Metastatic Lung Carcinoma in the Adrenal Gland (tissue), 1 donor: ENCODE measurements around a stretch of chr4.

- PRO-cap, result no peak
Observed at GRCh38 chr4:88655098-88655688, 42.4 kb downstream of the NAP1L5 start.

DNA sequence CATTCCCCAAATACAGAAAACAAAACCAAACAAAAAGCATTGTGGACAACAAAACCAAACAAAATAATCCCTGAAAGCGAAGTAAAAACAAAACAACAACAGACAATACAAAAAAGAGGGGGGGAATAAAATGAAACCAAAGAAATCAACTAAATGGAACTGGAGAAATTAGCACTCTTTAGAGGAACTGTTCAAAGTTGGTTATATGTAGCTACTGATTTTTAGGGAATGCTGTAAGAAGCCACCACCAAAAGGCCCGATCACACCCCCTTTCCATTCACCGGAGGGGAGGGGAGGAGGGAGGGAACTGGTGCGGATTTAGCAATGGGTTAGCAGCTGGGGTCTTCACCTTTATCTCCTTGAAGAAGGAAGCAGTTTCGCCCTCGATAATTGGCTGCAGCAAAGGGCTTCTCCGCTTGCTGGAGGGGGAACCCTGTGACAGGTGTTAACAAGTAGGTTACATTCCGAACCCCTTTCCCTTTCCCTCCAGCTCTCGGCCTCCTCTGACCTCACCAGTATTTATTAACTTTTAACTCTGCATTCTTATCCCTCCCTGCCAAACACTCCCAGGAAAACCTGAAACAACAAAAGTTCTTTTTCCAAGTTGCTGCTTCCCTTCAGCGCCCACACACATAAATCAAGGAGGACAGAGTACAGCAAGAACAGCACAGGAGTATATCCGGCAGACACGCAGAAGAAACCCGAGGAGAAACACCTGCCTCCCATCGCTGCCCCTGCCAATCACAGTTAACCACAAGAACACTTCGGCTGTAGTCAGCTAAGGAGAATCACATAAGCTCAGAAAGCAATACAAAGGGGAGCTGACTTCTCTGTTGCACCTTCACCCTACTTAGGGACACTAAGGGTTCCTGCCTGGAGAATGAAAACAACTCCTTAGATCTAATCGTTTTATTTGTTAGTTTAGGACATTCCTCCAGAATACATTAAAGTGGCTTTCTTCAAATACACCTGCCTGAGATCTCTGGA is 39.8 kb upstream of the NAP1L5 start:
- PRO-cap, result no peak

DNA sequence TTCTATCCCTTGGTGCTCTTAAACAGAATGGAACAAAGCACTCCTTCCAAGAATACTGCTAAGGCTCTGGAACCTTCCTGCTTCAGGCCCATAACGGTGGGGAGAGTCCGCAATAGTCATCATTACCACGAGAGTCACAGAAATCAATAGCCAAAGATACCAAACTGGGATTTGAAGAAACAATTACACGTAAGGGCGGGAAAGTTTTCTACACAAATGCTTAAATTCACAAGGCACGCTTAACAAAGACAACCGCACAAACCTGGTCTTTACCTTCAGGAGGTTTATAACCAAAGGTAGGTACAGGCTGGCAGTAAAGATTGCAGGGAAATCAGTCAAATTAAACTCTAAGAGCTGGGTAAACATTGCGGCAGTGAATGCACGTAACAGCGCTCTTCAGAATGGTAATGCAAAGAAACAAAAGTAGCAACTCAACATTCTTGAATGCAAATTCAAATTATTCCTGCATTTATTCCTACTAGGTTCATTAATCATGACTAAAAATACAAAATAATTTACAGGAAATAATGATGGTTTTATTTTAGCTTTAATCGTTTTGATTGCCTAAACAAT is 123.4 kb upstream of the NAP1L5 start:
- PRO-cap, result no peak

- PRO-cap, result bidirectional peak, plus-strand start at chr4:88823341, minus-strand start at chr4:88823201; bidirectional peak, plus-strand start at chr4:88823857, minus-strand start at chr4:88823655
Observed at GRCh38 chr4:88822983-88824056, 125.7 kb upstream of the NAP1L5 start.

DNA sequence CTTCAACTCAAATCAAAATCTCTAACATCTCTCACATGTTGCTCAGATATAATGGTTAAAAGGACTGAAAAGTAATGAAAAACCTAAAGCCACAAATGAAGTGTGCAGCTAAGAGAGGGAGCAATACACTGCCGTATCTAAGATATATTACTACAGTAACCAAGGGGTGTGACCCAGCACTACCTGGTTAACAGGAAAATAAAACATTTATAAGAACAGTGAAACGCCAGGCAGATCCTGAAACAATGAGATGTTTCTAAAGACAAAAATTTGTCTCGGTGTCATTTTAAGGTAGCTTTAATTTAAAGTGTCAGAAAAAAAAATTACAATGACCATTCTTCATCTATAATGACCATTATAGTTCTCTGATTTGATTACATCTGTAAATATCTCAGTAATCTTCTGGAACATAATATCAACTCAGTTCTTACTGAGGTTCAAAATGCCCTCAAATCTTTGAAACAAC is 27.2 kb downstream of the FAM13A start:
- PRO-cap, result no peak

GRCh38 chr4:89161067-89161392 is 49.7 kb downstream of the TIGD2 start:
- PRO-cap, result no peak

DNA sequence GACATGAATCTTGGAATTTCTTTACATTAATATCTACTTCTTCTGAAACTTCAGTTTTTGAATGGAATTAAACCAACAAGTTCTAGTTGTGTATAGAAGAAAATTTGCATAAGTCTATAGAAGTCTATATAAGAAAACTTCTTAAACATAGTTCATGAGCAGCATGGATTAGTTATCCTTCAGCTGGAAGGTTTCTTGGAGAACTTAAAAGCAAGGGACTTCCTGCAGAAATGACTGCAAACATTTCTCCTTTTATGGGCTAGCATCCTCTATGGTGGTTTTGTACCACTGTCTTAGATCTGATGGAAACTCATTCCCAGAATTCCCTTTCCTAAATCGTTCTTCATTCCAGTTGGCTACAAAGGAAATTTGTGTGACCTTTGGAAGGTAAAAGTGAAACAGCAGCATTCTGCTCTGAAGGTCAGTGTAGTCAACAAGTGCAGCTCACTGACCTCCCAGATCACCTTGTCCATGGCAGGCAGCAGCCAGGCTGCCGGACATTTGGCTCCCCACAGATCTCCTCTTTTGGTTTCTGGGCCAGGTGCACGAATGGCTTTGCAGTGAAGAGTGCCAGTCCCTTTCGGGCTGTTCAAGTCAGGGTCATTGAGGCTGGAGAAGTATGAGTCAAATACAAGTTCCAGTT is 14.5 kb downstream of the GPRIN3 start:
- PRO-cap, result no peak

DNA sequence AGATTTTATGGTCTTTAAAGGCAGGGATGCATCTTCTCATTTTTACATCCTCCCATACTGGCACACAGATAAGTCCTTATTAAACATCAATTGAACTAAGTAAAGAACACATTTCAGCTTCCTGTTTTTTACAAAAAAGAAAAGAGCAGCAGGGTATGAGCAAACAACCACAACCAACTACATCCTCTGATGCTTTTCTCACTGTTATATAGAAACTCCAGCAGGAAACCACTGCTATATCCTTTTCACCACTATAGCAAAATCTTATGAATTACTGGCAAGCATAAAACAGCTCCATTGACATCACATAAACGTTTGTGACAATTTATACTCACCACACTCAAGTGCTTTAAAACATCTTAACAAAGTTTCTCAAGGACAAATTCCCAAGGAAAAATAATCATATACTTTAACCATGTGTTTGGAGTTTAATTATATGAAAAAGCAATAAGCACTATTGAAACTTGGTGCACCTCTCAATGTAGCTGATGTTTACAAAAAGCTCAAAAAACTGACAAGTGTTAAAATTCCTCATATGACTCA is 13.0 kb downstream of the GPRIN3 start:
- PRO-cap, result no peak

GRCh38 chr4:89438143-89438532 is 130.5 kb upstream of the GPRIN3 start:
- PRO-cap, result no peak

- PRO-cap, result no peak
Observed at GRCh38 chr4:89742872-89743695, 93.9 kb downstream of the SNCA start.

DNA sequence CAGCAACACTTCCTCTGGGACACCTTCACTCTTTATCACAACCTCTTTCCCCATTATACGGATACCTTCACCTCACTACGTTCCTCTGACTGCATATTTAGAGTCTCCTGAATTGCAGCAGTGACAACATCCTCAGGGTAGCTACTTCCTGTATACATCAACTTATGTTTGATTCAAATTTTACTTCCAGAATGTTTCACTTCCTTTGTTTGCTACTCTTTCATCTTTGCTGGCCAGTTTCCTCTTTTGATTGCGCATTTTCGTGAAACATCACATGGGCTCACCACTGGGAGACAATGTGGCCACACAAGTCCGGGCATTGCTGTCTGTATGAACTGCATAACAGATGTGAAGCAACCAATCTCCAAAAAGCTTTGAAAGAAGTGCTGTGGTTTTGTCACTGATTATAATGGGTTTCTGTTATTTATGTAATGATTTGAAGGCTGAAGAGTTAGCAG is 7.5 kb downstream of the SNCA start:
- PRO-cap, result no peak

- PRO-cap, result no peak
Observed at GRCh38 chr4:89838051-89838607, 1.2 kb upstream of the SNCA start.

GRCh38 chr4:90212624-90213352 is 85.6 kb downstream of the CCSER1 start:
- PRO-cap, result no peak

DNA sequence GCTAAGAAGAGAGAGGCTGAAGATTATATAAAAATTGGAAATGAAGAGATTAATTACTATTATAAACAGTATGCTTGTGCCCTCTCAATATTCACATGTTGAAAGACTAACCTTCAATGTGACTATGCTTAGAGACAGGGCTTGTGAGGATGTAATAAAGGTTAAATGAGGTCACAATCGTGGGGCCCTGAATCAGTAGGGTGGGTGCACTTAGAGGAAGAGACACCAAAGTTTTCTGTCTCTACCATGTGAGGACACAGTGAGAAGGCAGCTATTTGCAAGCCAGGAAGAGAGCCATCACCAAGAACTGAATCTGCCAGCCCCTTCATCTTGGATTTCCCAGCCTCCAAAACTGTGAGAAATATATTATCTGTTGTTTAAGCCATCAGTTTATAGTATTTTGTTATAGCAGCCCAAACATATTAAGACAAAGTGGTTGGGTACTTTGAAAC is 522.1 kb downstream of the CCSER1 start:
- PRO-cap, result no peak

- PRO-cap, result no peak
Observed at GRCh38 chr4:90932621-90932934, 805.4 kb downstream of the CCSER1 start.

DNA sequence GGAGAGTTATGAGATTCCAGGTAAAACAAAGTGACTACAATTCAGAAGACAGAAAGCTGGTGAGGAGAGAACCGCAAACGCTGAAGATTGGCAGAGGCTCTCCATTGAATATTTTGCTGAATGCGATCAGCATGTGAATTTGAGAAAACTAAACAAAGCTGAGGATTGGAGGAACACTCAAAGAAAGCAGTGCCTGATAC is 407.3 kb upstream of the GRID2 start:
- PRO-cap, result no peak

DNA sequence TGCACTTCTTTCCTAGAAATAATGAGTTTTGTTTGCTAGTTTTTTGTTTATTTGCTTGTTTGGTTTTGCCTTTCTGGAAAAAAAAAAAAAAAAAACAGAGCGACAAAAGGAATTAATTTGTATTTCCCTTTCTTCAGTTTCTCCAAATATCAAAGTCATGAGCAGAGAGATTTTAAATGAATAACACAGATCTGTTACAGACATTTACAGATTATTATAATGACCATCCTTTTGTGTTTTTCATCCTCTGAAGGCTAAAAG is 92.8 kb upstream of the SMARCAD1 start:
- PRO-cap, result no peak

DNA sequence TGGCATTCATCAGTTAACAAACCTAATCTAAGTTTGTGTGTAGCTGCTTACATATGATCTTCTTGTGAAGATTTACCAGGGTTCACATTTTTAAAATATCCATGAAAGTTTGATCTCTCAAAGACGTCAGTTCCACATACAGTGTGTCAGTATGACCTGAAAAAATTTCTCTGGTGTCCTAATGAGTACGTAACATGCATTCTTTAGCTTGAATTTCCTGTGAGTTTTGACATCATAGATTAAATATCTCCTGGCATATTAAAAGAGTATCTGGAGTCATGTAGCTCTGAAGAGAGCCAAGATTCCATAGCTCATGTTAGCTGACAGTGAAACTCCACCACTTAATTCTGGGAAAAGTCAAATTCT is 43.9 kb upstream of the PDLIM5 start:
- PRO-cap, result no peak

DNA sequence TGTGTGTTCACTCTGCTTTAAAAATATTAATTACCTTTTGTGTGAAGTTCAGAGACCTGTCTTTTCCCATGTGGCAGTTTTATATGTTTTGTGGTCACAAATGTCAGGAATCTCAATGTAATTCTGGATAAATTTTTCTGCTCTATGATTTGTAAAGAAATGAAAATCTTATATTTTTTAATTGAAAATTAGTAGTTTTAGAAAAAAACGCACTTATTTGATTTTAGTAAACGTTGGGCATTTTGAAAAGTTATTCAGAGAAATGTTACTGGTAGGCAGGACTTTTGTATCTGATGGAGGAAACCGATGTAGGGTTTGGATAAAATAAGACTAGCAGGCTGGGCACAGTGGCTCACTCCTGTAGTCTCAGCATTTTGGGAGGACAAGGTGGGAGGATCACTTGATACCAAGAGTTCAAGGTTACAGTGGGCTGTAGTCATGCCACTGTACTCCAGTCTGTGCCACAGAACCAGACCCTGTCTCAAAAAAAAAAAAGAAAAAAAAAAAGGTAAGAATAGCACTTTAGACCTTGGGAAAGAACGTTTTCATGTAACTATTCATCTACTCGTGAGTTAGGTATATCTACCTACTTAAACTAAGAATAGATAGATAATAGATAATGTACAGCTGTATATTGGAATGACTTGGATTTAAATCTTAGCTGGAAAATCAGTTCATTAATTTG is 8.5 kb downstream of the PDLIM5 start:
- PRO-cap, result no peak

GRCh38 chr4:94471698-94472367 is 20.1 kb downstream of the PDLIM5 start:
- PRO-cap, result no peak